ENCODE measurements around the genes ATF3, TATDN3 and VASH2.

- PRO-cap, 2 experiments: no peak in any of the 2 experiments
Measured at GRCh38 chr1:212433204-212433995, 680 bp downstream of the NENF start.

GRCh38 chr1:212608622-212609693 is at the start of gene ATF3:
ATF3 (plus strand) TSS chr1:212608761.
- PRO-cap, 2 experiments: peak in 2 of 2 experiments; most common plus-strand start chr1:212608761 (in 2)

GRCh38 chr1:212617900-212618282 is 6.4 kb upstream of the GARIN4 start:
- PRO-cap, 2 experiments: no peak in any of the 2 experiments

GRCh38 chr1:212791631-212792148 is at the start of gene TATDN3:
TATDN3 (plus strand) TSS chr1:212791894.
- PRO-cap, 2 experiments: peak in 1 of 2 experiments; most common plus-strand start chr1:212791926 (in 1); most common minus-strand start chr1:212791777 (in 1)

GRCh38 chr1:212950195-212951142 is at the start of gene VASH2:
VASH2 (plus strand) TSS chr1:212950541.
- PRO-cap, 2 experiments: peak in 1 of 2 experiments; most common plus-strand start chr1:212950598 (in 1); most common minus-strand start chr1:212950436 (in 1)

DNA sequence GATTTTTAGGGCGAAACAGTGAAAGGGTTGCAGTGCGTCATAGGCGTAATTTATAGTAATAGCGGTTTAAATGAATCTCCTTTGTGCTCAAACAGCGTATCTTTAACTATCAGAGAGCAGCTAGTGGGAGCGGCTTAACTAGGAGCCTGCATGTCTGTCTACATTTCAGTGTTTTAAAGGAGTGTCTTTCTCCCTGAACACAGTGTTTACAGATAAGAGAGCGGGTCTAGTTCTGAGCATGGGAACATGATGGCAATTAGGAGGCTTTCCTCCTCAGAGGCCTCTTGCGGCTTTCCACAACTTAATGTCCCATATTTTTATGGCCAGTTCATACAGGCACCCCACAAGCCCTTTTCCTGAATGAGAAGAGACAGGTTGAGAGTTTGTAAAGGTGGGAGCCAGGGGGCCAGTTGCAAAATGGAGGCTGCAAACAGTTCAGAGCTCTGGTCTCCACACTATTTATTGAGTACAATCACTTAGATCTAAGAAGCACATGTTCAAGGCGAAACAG is 5.7 kb upstream of the RPS6KC1 start:
- PRO-cap, 2 experiments: no peak in any of the 2 experiments

GRCh38 chr1:213070320-213070851 is 19.3 kb downstream of the RPS6KC1 start:
- PRO-cap, 2 experiments: no peak in any of the 2 experiments

DNA sequence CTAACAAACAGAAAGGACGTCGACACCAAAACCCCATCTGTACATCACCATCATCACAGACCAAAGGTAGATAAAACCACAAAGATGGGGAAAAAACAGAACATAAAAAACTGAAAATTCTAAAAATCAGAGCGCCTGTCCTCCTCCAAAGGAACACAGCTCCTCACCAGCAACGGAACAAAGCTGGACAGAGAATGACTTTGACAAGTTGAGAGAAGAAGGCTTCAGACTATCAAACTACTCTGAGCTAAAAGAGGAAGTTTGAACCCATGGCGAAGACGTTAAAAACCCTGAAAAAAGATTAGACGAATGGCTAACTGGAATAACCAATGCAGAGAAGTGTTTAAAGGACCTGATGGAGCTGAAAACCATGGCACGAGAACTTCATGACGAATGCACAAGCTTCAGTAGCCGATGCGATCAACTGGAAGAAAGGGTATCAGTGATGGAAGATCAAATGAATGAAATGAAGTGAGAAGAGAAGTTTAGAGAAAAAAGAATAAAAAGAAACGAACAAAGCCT is 163.9 kb downstream of the RPS6KC1 start:
- PRO-cap, 2 experiments: no peak in any of the 2 experiments

DNA sequence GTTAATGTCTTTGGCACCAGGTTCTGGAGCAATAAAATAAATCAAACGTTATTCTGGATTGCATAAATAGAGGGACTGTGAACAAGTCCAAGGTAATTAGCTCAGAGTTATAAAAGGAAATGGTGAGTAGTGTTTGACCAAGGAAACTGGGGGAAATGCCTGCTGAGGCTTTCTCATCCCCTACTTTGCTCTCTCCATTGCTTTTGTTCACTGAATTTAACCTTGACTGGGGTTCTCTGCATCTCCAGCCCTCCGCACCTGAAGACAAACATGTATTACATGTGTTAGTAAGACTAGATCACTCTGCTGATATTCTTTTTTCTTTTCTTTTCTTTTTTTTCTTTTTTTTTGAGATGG is 329.2 kb upstream of the PROX1 start:
- PRO-cap, 2 experiments: no peak in any of the 2 experiments

DNA sequence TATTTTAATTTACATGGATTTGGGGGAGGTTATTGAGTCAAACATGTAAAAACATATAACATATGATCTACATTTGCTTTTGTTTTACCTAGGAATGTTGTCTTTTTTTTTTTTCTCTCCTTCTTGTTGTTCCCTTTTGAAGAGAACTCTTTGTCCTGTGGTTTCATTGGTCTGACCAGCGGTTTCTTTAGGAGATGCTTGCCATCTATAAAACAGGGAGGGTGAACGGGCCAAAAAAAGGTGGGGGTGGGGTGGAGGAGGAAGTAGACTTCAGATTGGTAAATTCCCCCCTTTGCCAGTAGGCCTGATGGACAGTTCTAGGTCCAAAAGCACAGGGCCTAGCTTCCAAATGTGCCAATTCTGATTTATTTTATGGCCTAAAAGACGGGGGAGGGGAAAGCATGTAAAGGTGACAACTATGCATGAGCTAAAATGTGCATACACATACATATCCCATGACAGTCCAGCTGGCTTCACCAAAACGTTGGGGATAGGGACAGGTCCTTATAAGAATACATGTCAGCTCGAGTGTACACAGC is 6.5 kb upstream of the PROX1 start:
- PRO-cap, 2 experiments: no peak in any of the 2 experiments

- PRO-cap, 2 experiments: no peak in any of the 2 experiments
Measured at GRCh38 chr1:213984268-213984911, 3.4 kb upstream of the PROX1 start.

DNA sequence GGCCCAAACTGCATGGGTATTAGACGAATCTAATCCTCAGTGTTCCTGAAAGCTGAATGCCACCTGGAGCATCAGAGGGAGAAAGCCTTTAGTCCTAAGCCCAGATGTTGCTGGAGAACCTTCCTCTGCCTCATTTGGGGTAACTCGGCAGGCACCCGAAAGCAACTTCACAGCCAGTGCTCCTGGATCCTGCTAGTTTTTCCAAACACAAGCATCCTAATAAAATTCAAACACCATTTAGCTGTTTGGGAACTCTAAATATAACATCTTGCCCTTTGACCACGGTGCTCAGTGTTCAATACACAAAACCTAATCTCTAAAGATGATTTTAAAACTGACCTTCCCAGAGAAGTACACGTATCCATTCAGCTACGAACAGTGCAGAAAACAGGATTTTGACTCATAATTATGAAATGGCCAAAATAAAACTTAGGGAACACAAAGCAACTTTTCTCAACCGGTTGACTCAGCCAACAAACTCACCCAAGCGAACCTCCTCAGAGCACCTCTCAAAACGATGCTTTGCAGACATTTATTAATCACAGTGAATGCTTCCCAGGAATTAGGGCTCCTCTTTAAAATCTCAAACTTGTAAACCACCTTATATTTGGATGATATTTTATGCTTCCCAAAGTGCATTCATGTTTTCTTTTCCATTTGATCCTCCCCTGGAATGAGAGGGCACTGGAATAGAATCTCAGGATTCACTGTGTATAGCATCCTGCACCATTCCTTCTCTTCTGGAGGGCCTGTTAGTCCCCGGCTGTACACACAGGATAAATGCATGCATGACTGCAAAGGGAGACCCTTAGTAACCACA is 40.5 kb downstream of the PROX1 start:
- PRO-cap, 2 experiments: no peak in any of the 2 experiments

DNA sequence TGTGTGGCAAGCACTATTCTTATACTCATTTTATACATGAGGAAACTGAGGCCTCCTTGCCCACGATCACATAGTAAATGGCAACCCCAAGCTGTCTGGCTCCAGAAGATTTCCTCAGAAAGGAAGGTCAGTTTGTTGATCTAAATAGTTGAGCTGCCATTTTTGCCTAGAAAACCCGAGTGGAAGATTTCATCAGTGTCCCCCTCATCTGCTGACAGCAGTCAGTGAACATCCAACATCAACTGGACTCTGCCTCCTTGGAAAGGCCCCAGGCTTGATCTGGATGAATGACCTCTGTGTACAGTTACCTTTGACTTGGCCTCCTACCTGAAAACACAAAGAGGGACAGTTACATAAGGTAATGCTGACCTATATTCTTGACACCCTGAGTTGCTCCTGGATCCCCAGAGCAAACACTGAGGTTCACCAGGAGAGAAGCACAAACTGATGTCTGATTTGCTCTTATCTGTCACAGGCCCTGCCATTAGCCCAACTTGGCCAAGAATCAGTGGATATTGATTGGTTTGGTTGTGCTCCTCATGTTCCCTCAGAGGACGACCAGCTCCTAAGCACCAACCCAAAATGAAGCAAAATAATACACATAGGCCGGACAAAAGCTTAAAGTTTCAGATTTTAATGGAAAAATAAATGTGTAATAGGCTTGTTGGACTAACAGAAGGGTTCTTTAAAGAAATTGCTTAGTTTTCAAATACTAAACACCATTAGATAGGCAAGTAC is 139.0 kb downstream of the PROX1 start:
- PRO-cap, 2 experiments: no peak in any of the 2 experiments

DNA sequence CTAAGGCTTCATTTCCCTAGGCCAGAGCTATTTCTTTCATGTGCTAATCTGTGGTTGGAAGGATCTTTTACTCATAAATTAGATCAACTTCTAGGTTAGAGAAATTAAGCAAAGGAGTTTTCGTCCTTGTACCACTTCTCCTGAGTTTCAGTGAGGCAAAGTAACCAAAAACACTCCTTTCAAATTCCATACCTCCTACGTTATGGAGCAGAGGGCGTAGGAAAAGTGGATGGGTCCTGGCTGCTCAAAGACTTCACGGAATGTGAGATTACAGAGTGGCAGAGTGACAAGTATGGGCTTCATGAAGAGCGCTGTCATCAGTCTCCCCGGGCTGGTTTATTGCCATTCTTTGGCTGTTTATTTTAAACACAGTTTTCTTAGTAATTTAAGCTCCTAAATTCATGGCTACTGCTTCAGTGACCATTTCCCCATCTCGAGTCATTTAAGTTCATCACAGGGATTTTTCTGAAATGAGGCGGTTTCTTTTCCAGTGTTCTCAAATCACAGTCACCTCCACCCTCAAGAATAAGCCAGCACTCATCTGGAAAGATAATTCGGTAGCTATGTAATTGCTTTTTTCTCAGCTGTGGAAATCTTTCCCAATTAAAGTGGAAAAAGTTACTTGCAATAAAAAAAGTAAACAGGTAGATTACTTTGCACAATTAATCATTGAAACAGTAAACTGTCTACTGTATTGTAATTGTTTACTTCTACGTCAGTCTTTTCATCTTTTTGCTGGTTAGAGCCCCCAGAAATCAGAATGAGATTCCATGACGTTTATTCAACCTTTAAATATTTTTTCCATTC is 3.2 kb upstream of the SMYD2 start:
- PRO-cap, 2 experiments: no peak in any of the 2 experiments

DNA sequence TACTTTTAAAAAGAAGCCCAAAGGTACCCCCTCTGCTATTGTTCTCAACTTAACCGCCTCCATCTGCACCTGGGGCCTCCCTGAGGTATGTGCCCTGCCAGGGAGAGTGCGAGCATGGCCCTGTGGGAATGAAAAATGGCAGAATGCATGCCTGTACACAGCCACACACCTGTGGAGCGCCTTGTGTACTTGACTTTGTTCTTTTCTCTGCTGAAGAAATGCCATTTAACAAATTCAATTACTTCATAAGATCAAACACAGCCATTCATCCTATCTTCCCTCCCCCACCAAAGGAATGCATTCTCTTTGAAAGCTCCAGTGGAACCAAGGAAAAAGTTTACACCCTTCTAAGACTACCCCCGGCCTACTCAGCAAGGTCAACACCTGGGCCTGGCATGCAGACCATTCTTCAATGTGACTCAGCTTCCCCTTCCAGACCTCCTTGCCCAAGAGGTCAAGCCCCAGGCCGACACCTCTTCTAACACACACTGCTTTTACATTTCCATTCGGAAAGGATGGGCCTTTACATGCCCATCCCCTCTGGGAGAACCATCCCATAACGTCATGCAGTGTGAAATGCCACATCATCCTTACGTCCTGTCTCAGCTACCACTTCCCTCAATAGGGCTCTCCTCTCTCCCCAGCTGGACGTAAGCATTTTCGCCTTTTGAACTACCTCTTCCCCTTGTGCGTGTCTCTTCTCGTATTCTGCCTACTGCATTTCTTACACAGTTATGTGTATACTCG is 123.8 kb downstream of the SMYD2 start:
- PRO-cap, 2 experiments: no peak in any of the 2 experiments

DNA sequence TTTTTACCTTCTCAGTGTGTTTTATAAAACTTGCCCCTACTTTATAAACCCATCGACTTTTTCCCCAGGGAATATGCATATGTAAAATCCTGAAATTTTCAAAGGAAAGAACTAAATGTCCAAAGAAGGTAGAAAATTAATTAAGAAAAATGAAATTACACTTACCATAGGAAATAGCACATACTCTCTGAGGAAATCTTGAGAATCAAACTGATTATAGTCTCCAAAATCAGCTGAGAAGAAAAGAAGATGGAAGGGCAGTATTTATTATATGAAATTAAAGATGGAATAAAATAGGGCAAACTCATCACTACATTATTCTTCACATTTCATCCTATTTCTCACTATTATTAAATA is 130.5 kb downstream of the SMYD2 start:
- PRO-cap, 2 experiments: no peak in any of the 2 experiments

GRCh38 chr1:214514513-214515124 is 36.8 kb downstream of the PTPN14 start:
- PRO-cap, 2 experiments: no peak in any of the 2 experiments

DNA sequence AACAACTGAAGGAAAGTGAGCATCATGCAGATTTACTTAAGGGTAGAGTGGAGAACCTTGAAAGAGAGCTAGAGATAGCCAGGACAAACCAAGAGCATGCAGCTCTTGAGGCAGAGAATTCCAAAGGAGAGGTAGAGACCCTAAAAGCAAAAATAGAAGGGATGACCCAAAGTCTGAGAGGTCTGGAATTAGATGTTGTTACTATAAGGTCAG is 43.4 kb downstream of the CENPF start:
- PRO-cap, 2 experiments: no peak in any of the 2 experiments

GRCh38 chr1:215005152-215005996 is 77.2 kb upstream of the KCNK2 start:
- PRO-cap, 2 experiments: no peak in any of the 2 experiments

GRCh38 chr1:215543161-215543839 is 23.8 kb upstream of the KCTD3 start:
- PRO-cap, 2 experiments: no peak in any of the 2 experiments